Bronchus (tissue), 1 donor: ENCODE data around the genes PGA4, VWCE, TKFC and SCGB1D2.

DNA sequence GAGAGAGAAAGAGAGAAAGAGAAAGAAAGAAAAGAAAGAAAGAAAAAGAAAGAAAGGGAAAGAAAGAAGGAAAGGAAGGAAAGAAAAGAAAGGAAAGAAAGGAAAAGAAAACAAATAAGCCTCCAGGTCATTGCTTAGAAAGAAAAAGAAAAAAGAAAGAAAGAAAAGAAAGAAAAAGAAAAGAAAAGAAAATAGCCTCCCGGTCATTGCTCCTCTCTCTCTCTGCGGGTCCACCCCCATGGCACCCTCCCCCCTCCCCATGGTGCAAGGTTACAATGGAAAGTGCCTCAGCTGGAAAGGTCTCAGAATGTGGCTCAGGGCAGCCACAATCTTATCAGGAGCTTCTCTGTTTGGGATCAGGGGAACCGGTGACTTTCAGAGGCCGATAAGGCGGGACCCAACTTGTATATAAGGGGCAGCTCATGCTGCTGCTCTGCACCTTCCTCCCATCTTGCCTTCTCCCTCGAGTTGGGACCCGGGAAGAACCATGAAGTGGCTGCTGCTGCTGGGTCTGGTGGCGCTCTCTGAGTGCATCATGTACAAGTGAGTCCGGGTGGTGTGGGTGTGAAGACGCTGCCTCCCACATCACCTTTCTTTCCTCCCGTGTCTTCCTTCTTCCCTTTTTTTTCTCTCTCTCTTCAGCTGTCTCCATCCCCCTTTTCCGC lies at the start of gene PGA4:
TSS of gene PGA4 (plus strand) at position 434 of the 665 bp plus-strand sequence.
- PRO-cap, result no peak

DNA sequence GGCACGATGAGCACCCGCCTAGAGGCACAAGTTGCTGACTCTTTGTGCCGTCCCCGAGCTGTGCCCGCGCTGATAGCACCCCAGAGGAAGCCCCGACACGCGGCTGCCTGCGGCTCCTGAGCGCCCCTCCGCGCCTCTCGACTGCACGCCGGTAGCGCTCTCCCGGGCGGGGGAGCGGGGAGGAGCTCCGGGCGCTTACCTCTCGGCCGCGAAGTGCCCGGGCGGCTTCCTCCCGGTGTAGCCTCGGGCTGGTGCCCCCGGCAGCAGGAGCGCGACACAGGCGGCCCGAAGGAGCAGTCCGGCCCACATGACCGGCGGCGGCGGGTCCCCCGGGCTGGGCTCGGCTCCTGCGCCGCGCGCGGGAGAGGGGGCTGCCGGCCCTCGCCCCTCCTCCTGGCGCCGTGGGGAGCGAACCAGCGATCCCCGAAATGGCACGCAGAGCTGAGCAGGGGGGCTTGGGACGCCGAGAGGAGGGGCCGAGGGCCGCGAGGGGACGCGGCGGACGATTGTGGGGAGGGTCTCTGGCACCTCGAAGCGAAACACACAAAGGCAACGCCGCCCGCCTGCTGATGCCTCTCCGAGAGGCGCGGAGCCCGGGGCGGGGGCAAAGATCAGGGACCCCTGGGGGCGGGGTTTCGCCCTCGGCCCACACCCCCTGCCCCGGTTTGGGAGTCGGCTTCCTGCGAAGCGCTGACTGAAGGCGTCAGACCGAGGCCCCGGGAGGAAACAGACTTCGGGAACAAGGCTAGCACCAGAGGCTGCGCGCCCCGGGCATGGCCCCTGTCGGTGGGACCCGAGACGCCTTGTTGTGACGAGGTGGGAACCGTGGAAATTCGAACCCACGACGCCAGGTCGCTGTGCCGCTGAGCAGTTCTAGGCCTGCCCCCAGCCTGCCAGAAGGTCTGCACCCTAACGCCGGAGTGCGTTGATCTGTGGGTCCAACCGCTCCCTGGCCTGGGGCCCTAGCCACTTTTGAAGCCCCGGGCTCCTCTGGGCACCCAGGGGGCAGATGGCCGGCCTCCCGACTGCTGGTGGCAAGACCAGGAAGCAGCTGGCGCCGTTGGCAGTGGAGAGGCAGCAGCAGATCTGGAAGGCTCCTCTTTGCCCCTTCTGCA lies at the start of gene VWCE:
TSS of gene VWCE (minus strand) at position 588 of the 1,115 bp plus-strand sequence.
- PRO-cap, result bidirectional peak, plus-strand start at position 154 of the sequence, minus-strand start at position 139 of the sequence

DNA sequence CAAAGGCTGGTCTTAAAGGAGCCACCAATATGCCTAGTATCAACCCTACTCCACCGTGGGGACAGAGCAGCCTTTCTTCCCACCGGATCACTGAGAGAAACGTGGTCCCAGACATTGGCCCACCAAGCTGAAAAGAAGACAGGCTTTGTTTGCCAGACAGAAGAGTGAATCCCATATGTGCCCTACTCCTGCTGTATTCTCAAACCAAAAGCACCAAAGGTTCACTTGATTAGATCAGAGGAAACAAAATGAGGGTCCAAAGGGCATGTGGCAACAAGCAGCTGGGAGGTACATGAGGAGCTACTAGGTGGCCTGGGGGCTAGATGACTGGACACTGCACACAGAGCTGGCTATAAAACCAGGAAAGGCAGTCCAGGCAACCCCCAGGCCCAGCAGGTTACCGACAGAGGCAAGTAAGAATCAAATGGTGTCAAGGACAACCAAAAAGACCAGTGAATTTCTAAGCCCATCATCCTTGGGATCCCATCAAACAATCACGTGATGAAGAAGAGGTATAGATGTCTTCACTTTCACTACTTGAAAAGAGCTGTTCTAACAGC lies 3.7 kb upstream of the VWCE start:
- PRO-cap, result no peak

DNA sequence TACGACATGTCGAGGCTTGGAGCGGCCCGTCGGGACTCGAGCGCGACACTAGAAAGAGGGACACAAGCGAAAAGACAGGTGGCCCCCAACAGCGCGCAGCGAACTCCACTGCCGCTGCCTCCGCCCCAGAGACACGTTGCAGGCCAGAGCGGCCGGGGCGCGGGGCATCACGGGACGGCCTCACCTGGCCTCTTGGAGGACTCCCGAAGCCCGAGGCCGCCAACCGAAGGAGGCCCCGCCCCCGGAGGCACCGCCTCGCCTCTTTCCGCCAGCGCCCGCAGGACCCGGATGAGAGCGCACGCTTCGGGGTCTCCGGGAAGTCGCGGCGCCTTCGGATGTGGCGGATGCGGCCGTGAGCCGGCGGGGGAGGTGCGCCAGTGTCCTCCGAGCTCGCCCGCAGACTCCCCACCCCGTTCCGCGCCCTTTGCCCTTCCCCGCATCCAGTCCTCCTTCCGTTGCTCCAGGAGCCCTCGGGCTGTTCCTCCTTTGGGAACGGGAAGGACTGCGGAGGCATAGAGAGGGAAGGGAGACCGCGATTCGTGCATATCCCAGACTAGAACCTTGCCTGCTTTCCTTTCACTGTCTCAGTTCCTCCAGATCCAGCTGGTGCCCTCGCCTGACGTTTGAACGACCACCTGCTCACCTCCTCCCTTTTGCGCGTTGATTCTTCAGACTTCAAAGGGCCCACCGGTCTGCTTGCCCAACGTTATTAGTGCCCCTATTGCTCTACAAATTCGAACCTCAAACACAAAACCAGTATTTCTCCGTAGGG lies at the start of gene TKFC:
TSS of gene TKFC (plus strand) at position 268 of the 772 bp plus-strand sequence.
- PRO-cap, result bidirectional peak, plus-strand start at position 271 of the sequence, minus-strand start at position 138 of the sequence

- PRO-cap, result no peak
Observed at GRCh38 chr11:61344950-61345812, 12.2 kb downstream of the TKFC start.

DNA sequence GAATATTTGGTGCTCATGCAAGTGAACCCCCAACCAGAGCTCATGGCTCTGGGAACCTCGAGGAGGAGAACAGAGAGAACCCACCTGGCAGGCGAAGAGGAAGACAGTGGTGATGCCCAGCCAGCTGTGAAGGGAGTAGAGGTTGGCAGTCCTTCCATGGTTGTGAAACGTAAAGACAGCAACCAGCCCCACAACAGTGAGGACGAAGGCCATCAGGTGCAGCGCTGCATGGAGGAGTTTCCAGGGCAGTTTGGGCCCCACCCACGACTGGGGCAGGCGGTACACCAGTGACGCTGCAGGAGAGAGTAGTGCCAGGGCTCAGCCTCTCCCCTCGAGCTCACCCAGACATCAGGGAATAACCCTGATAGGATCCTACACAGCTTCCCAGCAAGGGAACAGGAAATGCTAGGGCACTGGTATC lies 8.0 kb downstream of the CYB561A3 start:
- PRO-cap, result no peak

GRCh38 chr11:61416083-61416713 lies 13.6 kb downstream of the CPSF7 start:
- PRO-cap, result no peak

- PRO-cap, result no peak
Observed at GRCh38 chr11:61567418-61568122, 13.3 kb downstream of the SYT7 start.

DNA sequence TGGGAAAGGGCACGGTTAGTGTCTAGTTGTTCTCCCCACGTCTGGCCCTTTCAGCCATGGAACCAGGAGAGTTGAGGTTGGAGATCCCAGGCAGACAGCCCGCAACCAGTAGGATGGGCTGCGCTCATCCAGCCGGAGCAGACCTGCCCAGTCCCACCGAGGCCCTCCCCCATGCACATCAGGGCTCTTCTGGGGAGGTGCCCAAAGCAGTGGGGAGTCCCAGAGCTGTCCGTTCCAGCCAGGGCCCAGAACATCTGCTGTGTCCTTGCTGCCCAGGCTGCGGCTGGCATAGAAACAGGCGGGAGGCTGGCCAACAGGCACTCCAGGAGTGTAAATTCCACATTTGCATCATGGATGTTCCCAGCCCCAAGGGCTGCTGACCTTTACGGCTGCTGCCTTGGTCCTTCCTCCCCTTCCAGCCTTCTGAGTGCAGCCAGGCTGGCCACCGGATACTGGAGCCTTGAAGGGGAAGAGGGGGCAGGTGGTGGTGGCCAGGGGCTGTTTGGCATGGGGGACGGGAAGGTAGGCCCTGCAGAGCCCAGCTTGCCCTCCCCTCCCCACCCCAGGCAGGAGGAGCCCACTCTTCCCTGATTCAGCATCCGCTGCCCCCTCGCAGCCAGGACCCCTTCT lies 30.1 kb upstream of the SYT7 start:
- PRO-cap, result no peak

- PRO-cap, result no peak
Observed at GRCh38 chr11:61698204-61699024, 18.2 kb downstream of the DAGLA start.

- PRO-cap, result no peak
Observed at GRCh38 chr11:61796635-61797219, 4.0 kb downstream of the FEN1 start.

DNA sequence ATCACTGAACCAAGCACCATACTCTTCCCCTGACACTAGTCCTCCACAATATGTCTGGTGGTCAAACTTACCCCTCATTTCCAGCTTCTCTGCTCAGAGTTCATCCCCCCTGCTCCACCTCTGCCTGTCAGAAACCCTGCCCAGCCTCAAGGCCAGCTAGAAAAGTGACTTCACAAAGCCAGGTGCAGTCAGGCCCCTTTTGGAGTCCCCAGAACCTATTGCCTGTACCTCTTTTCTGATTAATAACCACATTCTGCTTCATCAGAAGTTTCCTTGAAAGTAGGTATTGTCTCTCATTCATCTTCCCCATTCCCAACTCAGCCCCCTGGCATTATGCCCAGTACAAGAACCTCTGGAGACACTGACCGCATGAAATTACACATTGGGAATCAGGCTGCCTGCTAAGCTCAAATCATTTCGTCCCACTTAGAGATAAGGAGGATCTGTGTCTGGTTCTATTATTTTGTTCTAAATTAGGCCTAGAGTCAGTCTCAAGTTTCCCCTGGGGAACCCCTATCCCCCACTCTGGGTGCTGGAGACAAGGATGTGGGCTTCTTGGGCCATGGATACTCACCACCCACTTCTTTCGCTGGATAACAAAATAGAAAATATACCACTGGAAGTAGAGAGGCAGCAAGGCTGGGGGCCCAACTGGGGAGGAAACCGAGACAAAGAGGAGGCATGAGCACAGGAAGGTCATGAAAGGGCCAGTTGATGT lies 11.6 kb downstream of the FEN1 start:
- PRO-cap, result no peak

DNA sequence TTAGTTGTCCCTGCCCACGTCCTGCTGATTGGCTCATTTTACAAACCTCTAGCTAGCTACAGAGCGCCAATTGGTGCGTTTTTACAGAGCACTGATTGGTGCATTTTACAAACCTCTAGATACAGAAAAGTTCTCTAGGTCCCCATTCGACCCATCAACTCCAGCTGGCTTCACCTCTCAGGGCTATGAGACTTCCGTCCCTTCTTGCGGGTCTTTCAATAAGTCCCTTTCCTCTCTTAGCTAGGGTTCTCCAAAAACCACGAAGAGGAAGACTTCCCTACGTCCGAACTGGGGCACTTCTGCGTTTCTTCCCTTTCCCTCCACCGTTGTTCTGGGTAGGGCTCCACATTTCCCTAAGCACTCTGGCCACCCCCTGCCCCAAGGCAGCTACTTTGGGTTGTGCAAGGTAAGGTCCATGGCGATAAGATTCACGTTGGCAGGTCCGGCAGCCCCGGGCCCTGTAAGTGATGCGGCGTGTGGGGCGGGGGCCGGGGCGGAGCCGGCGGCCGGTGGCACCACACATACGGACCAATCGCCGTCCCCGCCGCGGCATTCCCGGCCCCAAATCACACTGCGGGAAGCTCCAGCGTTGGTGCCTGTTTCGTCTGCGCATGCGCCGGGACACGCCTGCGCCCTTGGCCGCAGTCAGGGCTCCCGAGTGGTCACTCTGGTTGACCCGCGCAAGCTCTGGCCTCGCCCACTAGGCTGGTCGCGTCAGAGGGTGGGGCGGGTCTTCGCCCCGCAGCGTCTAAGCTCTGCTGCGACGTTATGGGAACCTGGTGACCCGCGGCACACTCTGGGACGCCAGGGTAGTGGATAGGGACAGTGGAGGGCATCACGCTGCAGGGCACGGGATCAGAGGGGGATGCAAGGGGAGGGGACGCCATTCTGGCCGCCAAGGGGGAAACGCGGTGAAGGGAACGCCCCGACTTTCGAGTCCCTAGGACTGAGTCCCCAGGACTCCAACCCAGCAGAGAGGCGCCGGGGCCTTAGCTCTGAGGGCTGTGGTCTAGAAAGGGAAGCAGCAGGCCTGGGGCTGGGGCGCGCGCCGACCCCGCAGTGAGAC lies 1.8 kb downstream of the FADS1 start:
- PRO-cap, result bidirectional peak, plus-strand start at position 751 of the sequence, minus-strand start at position 462 of the sequence

- PRO-cap, result bidirectional peak, plus-strand start at chr11:61955252, minus-strand start at chr11:61955080
Observed at GRCh38 chr11:61954583-61955464, 4.7 kb downstream of the BEST1 start.

DNA sequence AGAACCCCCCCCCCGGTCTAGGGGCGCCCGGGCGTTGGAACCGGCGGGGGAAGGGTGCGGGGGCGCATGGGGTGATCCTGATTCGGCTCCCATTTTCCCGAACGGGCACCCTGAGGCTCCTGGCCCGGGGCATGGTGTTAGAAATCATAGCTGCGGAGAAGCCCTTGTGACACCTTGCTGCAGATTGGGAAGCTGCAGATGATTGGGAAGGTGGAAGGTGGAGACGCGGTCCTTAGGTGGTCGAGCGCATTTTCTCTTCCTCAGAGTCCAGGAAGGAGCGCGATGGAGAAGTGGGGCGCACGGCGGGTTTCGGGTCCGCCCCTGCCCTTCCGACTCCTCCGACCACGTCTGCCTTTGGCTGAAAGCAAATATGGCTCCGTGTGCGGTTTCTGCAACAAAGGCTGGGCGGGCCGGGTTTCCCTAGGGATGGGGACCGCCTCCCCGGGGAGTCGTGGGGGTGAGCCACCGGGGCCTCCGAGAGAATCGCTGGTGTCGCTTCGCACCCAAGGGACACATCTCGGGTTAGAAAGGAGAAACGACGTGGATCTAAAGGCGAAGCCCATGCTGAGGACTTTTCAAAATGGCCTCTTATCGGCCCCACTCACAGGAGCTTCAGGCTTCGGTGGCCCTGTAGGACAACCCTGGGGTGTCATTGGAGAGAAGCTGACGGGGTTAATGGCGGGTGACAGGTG lies 618 bp upstream of the FTH1 start:
- PRO-cap, result bidirectional peak, plus-strand start at position 531 of the sequence, minus-strand start at position 350 of the sequence

GRCh38 chr11:62241846-62242498 lies at the start of gene SCGB1D2:
Gene SCGB1D2, plus strand, starts transcription at chr11:62242239.
- PRO-cap, result no peak

DNA sequence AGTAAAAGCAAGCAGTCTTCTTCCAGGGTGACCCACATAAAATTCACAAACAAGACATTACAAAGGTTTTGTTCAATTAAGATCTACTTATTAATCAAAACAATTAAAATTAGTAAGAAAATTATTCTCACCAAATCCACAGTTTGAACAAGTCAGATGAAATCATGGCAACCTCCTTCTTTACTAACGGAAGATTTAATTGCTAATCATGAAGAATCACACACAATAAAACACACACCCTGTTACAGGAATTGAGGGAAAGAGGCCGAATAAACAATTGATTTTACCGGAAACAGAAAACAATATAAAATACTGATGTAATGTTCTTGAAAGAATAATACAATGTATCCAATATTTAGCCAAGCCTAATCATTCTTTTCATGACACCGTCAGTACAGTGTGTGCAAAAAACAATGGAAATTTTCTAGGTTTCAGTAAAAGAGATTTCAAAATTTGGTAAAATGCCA lies 23.4 kb downstream of the ASRGL1 start:
- PRO-cap, result no peak

- PRO-cap, result bidirectional peak, plus-strand start at chr11:62371258, minus-strand start at chr11:62371147
Observed at GRCh38 chr11:62370714-62371534, 33.7 kb downstream of the ASRGL1 start.

GRCh38 chr11:62419591-62419926 lies 726 bp downstream of the SCGB1A1 start:
- PRO-cap, result no peak

GRCh38 chr11:62422161-62422473 lies 3.3 kb downstream of the SCGB1A1 start:
- PRO-cap, result no peak